ENCODE measurements around a stretch of chr14.

DNA sequence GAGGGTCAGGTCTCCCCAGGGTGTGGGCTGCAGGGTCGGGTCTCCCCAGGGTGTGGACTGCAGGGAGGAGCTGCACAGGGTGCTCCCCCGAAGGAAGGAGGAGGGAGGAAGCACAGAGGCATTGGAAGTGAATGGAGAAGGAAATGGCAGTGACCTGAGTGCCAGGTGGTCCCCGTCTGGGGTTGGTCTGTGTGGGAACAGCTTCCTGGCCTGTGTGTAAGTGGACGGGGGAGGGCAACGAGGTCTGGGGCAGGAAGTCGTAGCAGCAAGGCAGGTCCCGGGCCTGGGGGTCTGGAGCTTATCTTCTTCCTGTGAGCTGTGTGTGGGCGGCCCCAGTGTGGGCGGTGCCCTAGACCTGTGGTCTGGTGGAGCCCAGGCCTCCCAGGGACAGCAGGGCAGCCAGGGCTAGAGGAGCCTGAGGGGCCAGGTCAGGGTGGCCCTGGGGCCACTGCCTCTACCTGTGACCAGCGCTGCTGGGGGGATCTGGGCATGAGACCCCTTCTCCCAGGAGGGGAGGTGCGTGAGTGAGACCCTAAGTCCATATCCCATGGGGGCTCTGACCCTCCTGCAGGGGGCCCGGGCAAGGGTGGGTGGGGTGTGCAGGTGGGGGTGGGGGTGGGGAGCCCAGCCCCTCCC, 382.2 kb downstream of the TMEM121 start:
- PRO-cap, result no peak
- RAMPAGE, long total RNA, result no peak

GRCh38 chr14:106204136-106204815, 677.9 kb downstream of the TMEM121 start:
- PRO-cap, result no peak
- RAMPAGE, long total RNA, result no peak

- PRO-cap, result no peak
- RAMPAGE, long total RNA, result no peak
These were observed 847.6 kb downstream of the TMEM121 start for GRCh38 chr14:106374012-106374382.

GRCh38 chr14:106872311-106873445, 1346.3 kb downstream of the TMEM121 start:
- PRO-cap, result no peak
- RAMPAGE, long total RNA, result no peak